Measurements from ENCODE around the genes SYT8 and TNNT3.

DNA sequence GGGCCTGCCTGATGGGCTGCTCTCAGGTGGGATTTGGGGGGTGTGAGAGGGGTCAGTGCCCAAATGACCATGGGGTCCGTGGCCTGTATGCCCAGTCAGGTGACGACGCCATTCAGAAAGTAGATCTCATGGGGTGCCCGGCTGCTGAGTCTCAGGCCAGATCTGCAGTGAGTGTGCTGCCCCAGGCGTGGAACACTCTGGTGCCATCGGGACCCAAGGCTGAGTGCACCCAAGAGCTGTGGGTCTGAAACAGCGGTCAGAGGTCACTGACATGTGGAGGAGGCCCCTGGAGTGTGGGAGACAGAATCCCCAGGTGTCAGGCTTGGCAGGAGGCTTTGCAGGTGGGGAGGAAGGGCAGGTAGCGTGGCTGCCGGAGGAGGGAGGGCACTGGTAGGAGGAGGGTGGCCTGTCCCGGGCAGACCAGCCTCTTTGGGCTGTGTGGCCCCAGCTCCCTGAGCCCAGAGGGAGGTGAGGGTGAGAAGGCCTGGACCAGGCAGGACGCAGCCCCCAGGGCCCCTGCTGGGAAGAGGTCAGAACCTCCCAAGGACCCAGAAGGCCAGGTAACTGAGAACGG lies 31.7 kb upstream of the KRTAP5-6 start:
- PRO-cap = no peak

- PRO-cap = no peak
Measured at GRCh38 chr11:1667143-1667893, 29.7 kb upstream of the KRTAP5-6 start.

DNA sequence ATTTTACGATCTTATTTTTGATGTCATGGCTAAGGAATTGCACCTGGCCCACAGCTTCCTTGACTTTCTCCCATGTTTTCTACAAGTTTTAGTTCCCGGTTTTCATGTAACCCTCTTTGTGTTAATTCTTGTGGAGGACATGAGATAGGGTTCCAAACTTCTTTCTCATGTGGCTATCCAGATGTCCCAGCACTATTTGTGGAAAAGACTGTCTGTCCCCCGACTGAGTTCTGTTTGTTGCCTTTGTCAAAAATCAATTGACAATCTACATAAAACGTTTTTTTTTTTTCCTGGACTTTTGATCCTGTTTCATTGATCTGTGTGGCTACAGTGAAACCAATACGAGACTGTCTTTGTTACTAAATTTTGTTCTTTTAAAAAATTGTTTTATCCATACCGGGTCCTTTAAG lies 21.1 kb upstream of the KRTAP5-6 start:
- PRO-cap = no peak

DNA sequence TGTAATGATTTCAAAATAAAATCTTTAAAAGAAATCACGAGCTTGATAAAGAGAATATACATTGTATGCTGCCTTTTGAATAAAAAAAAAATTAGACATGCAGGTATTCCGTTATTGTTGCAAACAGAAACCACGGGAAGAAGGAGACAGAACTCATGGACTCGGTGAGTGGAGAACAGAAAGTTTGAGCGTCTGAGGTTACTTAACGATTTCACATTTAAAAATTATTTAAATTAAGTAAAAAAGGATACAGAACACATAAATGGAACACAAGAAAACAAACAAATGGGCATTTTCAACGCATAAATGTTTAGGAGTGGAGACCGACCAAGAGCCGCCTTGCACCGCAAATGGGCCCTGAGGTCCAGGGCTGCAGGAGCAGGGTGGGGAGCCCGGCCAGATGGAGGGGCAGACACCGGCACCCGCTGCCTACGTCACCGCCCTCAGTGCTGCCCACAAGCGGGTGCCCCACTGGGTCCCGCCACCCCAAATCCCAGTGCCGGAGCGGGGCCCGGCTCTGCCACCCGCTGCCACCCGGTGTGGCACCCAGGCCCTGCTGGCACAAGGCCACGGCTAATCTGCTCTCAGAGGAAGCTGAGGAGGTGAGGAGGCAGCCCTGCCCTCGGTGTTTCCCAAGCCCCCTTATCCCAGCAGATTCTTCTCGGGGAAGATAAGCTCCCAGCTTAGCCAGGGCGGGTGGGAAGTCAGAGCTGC lies 13.9 kb upstream of the KRTAP5-6 start:
- PRO-cap = no peak

GRCh38 chr11:1777622-1778160 lies 14.0 kb upstream of the CTSD start:
- PRO-cap = no peak

DNA sequence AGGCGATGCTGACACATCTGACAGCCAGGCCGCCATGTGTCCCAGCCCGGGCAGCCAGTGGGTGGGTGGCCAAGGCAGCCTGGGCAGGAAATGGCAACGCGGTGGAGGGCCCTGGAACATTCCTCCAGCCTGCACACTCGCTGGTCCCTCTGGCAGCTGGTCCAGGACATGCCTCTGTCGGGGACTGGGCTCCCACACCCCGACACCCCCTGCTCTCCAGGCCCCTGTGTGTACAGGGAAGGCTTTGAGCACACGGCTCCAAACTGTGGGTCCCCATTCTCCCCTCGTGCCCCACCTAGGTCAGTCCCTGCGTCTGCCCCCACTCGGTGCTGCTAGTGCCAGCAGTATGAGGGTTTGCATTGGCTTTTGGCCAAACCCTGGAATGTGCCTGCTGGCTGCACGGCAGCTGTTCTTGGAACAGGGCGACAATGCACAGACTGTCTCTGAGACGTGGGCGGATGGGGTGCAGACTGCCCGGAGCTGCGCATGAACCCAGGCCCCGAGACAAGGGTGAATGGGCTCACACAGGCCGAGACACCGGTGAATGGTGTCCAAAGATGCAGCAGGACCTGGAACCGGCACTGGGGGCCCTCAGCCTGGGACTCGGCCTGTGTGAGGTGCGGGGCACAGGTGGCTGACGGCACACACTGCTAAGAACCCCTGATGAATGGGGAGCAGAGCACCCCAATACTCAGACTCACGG lies 7.6 kb upstream of the SYT8 start:
- PRO-cap = no peak

DNA sequence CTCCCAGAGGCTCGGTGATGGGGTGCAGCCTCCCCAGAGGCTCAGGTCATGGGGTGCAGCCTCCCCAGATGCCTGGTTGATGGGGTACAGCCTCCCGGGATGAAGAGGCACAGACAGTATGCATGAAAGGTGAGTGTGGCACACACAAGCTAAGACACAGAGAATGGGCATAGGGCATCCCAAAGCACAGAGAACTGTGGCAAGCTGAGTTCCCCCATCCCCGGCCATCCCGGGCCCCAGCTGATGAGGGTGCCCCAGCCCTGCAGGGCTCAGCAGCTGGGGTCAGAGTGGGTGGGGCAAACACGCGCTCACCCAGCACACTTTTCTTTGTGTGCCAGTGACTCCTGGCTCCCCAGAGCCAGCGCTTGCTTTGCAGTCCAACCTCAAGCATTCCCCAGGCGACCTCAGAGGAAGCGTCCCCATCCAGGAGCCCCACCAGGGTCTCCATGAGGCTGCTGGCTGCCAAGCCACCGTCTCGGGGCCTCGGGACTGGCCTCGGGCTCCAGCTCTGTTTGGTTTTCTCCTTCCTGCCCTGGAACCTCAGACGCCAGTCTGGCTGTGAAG lies 4.7 kb upstream of the SYT8 start:
- PRO-cap = no peak

- PRO-cap = no peak
Measured at GRCh38 chr11:1834595-1835653, at the start of gene SYT8. Gene SYT8 (plus strand): TSS chr11:1834990.

DNA sequence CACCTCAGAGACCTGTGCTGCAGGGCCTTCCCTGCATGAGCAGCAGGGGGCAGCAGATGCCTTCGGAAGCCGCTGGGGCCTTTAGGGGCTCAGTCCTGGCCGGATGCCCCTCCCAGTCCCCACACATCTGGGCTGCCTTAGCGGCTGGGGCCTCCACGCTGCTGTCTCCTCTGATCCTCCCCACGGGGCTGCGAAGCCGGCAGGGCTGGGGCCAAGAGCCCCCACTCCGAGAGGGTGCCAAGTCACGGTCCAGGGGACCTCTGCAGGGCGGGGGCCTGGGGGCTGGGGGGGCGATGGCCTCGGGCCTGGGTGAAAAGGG lies 971 bp upstream of the TNNI2 start:
- PRO-cap = no peak

- PRO-cap = no peak
Measured at GRCh38 chr11:1853571-1854614, 1.0 kb downstream of the LSP1 start.

DNA sequence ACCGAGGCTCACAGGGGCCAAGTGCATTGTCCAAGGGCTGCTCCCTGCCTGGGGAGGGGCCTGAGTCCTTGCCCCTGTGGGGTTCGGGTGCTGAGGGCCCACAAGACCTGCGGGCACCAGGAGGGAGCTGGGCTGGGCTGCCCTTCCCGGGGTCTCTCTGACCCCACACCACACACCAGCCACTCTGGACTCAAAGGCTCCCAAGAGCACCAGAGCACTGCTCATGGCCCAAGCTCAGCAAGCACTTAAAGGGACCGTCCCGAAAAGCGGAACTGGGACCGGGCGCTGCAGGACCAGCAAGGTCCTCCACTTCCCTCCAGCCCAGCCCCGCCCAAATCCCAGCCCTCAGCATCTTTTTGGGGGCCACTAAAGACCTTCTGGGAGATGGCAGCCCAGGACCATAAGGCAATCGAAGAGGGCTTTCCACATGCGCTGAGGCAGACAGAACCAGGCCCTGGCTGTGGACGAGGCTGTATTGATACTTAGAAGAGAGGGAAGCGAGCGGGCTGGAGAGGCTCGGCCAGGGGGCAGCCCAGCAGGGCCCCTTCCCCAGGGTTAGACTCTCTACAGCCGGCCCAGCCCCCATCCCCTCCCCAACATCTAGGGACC lies 5.4 kb downstream of the LSP1 start:
- PRO-cap = no peak

DNA sequence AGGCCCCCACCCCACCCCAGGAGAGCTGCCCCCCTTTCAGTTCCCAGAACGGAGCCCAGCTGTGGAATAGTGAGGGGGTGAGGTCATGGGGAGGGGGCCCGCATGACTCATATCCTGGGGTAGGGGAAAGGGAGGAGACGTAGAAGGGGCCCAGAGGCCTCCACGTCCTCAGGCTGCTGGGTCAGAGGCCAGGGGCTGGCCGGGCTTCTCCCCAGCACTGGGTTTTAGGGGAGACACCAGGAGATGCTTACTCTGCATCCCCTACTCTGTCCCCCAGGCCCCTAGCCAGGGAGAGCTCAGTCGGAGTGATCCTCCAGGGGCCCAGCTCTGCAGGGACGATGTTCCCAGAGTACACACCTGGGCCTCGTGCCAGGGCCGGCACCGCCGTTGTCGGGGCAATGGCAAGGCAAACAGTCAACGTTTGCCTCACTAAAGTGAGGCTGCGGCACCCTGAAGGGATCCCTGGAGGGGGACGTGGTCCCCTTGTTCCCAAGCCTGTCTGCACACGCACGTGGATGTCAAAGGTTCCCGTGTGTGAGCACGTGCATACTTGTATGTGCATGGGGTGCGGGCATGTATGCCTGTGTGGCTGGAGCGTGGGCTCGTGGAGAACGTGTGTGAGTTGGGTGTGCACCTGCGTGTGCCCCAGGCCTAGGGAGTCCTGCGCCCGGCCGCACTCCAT lies 14.4 kb downstream of the PRR33 start:
- PRO-cap = no peak

DNA sequence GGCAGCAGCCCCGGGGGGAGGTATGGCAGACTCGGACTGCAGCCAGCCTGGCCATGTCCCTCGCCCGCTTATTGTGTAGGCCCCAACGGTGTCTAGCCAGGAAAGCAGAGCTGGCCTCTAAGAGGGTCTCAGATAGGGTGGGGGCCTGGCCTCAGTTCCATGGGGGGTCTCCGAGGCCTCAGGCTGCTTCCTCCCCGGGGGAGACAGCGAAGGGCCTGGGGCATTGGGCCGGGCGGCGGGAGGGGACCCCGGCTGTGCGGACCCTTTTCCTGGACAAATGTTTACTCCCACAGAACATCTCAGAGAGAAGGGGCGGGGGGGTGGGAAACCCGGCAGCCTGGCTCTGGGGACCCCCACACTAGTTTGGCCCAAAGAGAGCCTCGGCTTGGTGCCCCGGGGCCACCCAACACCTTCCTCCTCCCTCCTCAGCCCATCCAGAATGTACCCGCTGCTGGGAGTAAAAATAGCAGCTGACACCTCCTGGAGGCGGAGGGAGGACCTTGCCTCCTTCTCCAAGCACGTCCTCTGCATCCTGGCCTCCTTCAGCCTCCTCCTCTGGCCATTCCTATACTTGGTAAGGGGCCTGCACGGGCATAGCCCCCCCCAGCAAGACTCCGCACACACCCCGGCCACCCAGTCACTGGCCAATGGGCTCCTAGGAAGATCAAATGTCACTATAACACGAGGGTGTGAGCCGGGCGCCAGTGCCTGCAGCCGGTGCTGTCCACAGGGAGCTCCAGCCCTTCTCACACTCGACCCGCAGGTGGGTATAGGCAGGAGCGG lies at the start of gene TNNT3:
TSS of gene TNNT3 (plus strand) at position 704 of the 783 bp plus-strand sequence.
- PRO-cap = no peak

DNA sequence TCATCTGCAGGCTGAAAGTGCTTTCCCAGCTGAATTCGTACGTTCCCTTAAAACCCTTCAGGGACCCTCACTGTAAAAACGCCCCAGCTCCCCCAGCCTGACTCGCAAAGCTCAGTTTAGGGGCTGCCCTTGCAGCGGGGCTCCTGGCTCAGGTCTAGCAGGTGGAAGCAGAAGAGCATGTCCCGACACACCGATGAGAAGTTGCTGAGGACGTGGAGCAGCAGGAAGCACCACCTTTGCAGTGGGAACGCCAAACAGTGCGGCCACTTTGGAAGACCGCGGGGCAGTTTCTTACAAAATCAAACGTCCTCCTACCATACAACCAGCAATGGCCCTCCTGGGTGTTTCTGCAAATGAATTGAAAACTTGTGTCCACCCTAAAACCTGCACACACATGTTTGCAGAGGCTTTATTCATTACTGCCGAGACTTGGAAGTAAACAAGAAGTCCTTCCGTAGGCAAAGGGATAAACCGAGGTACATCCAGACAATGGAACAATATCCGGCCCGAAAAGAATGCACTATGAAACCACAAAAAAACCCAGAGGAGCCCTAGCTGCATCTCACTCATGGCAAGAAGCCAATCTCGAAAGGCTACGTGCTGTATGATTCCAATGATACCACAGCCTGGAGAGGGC lies 3.4 kb upstream of the MRPL23 start:
- PRO-cap = no peak

DNA sequence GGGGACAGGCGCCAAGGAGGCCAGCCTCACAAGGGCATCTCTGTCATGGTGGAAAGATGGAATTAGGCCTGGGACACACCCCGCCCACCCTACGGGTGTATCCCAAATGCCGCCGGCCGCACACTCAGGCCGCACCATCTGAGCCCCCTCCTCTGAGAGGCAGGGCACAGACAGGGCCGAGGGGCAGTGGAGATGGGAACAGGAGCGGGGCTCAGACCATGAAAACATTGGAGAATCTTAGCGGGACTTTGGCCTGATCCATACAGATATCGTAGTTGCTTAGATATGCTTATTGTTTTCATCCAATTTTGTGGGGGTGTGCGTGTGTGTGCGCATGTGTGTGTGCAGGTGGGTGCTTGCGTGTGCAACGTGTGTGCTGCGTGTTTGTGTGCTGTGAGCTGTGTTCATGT lies 8.1 kb downstream of the IGF2 start:
- PRO-cap = no peak

- PRO-cap = no peak
Measured at GRCh38 chr11:2138077-2139061, 820 bp downstream of the IGF2 start.

- PRO-cap = no peak
Measured at GRCh38 chr11:2140750-2141521, 1.7 kb upstream of the IGF2 start.

DNA sequence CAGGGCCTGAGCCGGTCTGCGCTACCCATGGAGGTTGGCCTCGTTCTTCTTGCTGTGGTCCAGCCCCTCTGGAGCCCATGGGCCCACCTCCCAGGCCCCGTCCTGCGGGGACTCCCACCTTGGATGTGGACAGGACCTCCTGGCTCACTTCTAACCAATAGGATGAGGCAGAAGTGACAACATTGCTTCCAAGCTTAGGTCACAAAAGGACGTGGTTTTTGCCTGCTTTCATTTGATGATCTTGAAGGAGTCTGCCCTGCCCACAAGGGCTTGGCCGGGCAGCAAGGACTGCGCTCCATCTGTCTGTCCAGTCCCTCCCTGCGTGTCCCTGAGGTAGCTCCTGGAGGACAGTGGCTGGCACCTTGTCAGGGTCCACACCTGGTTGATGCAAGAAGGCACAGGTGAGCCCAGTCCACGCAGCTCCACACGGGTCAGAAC lies 38.5 kb upstream of the TH start:
- PRO-cap = no peak

DNA sequence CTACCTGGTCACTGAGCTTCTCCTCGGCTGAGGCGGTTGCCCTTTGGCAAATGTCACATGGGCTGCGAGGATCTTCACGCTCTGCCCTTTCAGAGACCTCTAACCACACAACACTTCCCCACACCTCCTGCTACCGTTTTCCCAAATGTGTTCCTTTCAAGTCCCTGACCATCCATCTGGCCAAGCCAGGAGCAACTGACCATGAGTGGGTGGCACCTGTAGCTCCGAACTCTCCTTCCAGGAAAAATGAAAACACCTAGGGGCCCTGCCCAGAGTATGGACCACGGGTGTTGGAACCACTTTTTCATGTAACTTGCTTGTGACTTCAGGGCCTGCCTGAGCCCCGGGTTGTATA lies 7.0 kb downstream of the C11orf21 start:
- PRO-cap = no peak

GRCh38 chr11:2321043-2321672 lies 19.3 kb downstream of the TSPAN32 start:
- PRO-cap = no peak

Measured in parotid gland (tissue), 1 donor.